AG04450 (cell line): ENCODE measurements around the gene SERPINB6.

- CAGE, long polyA plus RNA = no peak
- RRBS = no CpG with 5 or more reads among the region's 12 CpGs
These were observed 8.1 kb downstream of the SERPINB1 start for GRCh38 chr6:2833193-2834245.

GRCh38 chr6:2839111-2839887 is 2.4 kb downstream of the SERPINB1 start:
- CAGE, long polyA plus RNA = no peak
- RRBS = no CpG with 5 or more reads among the region's 8 CpGs

- CAGE, long polyA plus RNA = no peak
- RRBS = no CpG with 5 or more reads among the region's 14 CpGs
These were observed 1.5 kb downstream of the SERPINB1 start for GRCh38 chr6:2839888-2840922.

DNA sequence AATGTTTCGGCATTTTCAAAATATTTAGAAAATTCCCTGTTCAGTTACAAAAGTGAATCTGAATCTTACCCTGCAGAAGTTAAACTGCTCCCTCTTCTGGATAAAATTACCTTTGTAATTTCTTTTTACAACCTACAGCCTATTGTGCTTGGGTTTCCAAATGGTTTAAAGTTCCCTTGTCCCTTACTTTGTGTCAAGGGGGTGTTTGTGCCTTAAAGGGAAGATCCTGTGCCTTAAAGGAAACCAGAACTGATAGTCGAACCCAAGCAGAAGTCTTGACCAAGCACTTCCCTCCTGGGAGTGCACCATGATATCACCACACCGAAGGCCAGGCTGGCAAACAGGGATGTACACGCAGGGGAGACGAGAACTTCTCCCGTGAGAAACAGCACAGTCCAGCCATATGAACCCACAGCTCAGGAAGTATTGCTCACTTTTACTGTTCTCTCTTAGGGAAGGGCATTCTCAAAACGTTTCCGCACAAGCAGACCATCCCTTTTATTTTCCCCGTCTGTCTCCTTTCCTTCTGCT is 12.6 kb upstream of the SERPINB1 start:
- CAGE, long polyA plus RNA = no peak
- RRBS = no CpG with 5 or more reads among the region's 9 CpGs

- CAGE, long polyA plus RNA = no peak
- RRBS = no CpG with 5 or more reads among the region's 8 CpGs
These were observed 17.3 kb upstream of the SERPINB1 start for GRCh38 chr6:2858558-2859697.

GRCh38 chr6:2942673-2943244 is 28.6 kb downstream of the SERPINB6 start:
- CAGE, long polyA plus RNA = no peak
- RRBS = no CpG with 5 or more reads among the region's 10 CpGs

DNA sequence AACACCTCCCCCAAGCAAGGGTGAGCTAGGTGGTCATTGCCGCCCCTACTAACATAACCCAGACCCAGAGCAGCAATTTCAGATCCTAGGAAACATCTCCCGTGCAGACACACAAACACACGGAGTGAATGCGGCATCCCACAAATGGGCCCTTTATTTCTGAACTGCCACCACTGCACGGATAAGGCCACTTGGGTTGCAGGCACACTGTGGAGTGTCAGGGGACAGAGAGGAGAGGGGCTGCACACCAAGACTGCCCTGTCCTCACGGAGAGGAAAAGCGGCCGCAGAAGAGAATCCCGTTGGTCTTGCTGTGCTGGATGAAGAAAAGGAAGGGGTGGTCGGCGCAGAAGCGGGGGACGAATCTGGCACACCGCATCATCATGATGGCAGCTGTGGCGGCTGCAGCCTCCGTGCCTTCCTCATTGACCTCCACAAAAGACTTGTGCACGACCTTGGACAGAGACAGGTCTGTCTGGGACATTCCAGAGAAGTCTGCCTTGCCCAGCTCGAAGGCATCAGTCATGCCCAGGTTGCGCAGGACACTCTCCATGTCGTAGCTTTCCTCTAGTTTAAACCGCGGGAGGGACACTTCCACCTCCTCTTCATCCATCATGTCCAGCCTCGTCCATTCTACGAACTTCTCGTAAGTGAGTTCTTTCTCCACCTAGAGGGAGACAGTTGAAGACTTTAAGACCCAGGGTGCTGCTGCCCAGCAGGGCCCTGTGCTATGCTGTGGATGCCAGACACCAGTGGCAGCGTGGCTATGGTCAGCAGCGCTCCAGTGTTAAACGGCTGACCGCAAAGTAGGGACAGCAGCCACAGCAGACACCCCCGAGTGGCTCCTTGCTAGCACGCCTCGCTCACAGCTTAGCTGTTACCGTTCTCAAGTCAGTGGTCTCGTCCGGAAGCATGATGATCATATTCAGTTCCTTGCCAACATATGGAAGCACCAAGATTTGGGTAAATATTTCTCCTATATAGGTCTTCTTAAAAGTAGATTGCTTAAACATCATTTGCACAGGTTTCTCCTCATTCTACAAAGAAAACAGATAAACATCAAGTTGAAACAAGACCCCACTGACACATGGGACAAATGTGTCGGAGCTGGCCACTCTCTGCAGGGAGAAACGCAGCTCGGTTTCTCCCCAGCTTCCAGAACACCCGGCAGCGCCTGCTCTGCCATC is 22.9 kb downstream of the SERPINB6 start:
- CAGE, long polyA plus RNA = no peak
- RRBS = no CpG with 5 or more reads among the region's 40 CpGs

- CAGE, long polyA plus RNA = no peak
- RRBS = no CpG with 5 or more reads among the region's 8 CpGs
These were observed 8.2 kb downstream of the SERPINB6 start for GRCh38 chr6:2963027-2963654.

GRCh38 chr6:2968460-2969633 is 2.5 kb downstream of the SERPINB6 start:
- CAGE, long polyA plus RNA = no peak
- RRBS = no CpG with 5 or more reads among the region's 11 CpGs

DNA sequence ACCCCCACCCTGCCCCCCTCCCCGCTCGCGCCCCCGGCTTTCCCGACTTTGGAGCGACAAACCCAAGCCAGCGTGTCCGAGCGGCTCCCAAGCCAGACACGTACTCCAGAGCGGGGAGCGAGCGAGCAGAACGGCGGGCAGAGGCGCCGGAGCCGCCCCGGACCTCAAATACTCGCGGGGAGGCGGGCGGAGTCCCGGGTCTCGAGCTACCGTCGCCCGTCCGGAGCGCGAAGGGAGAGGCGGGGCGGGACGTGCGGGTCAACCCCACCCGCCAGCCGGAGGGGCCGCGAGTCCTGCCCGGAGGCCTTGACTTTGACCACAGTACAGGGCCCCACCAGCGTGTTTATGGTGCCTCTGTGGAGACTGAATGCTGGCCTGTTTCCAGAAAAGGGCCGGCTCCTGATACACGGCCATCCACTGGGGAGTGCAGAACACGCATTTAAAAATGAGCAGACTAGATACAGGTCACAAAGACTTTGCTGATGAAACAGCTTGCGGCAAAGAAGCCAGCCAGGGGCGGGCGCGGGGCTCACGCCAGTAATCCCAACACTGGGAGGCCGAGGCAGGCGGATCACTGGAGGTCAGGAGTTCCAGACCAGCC is at the start of gene SERPINB6:
Gene SERPINB6 (minus strand): TSS at position 139 of the 601 bp plus-strand sequence.
- CAGE, long polyA plus RNA = start-site peak on the minus strand centred at position 184 of the sequence, 91 bp wide, 237 and 204 reads in 2 replicates
- RRBS = 3% methylated on average over 23 of the region's 51 CpGs

- CAGE, long polyA plus RNA = no peak
- RRBS = no CpG with 5 or more reads among the region's 16 CpGs
These were observed 13.5 kb upstream of the SERPINB6 start for GRCh38 chr6:2984552-2985499.

DNA sequence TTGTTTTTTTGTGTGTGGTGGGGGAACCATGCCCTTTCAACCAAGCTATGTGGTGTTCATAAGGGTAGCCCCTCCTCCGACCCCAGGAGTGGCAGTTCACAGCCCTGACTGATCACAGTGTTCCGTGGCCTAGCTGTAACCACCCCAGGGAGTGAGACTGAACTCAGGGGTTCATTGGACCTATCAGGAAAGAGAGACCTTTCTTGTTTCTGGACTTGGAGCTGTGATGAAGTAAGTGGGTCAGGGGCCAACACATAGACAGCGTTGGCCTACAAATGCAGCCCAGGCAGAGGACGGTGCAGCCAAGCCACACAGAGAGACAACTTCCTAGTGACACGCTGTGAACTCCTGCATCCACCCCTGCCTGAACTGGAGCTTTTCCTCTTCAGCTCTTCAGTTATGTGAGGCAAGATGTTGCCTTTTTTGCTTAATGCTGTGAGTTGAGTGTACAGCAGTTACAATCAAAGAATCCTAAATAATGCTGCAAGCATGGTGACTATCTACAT is 26.1 kb downstream of the NQO2 start:
- CAGE, long polyA plus RNA = no peak
- RRBS = no CpG with 5 or more reads among the region's 5 CpGs

DNA sequence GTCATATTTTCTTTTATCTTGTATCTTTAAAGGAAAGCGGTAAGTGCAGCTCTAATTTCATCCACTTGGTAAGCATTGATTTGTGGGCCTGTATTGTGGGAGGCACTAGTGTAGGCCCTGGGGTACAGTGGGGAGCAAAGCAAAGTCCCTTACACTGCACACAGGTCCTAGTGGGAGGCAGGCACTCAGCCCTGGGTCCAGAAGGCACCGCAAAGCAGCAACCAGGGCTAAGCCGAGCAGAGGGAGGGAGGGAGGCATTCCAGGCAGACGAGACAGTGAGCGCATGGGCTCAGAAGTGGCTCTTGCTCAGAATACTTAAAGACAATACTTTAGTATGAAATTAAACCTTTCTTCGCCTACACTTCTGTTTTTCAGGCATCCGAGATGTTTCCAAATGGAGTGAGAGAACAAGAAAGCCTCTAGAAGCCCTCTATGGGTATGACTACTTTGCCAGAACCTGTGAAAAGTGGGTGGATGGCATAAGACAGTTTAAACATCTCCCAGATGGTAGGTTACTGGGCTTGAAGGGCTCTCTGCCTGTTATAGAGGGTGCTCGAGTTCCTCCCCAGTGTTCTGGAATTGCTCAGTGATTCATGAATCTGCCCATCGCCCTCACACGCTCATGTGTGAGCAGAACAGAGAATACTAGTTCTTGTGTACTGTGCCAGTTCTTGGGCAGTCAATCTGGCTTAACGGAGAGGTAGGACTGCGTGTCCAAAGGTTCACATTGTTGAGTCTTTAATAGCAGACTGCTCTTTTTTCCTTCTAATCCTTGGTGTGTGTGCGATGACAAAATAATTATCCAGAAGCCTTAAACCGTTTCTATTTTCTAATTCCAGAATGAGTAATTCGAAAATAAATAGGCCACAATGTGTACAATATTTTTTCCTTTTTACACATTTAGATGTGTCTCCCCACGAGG is 18.7 kb downstream of the BPHL start:
- CAGE, long polyA plus RNA = no peak
- RRBS = no CpG with 5 or more reads among the region's 16 CpGs

GRCh38 chr6:3232048-3232648 is 4.7 kb upstream of the TUBB2B start:
- CAGE, long polyA plus RNA = no peak
- RRBS = no CpG with 5 or more reads among the region's 18 CpGs

- CAGE, long polyA plus RNA = no peak
- RRBS = no CpG with 5 or more reads among the region's 20 CpGs
These were observed 59.2 kb downstream of the PSMG4 start for GRCh38 chr6:3317786-3318561.

- CAGE, long polyA plus RNA = no peak
- RRBS = 81% methylated on average over 4 of the region's 28 CpGs
These were observed 70.8 kb downstream of the PSMG4 start for GRCh38 chr6:3329460-3330126.

- CAGE, long polyA plus RNA = no peak
- RRBS = no CpG with 5 or more reads among the region's 6 CpGs
These were observed 61.0 kb downstream of the SLC22A23 start for GRCh38 chr6:3395855-3396283.

DNA sequence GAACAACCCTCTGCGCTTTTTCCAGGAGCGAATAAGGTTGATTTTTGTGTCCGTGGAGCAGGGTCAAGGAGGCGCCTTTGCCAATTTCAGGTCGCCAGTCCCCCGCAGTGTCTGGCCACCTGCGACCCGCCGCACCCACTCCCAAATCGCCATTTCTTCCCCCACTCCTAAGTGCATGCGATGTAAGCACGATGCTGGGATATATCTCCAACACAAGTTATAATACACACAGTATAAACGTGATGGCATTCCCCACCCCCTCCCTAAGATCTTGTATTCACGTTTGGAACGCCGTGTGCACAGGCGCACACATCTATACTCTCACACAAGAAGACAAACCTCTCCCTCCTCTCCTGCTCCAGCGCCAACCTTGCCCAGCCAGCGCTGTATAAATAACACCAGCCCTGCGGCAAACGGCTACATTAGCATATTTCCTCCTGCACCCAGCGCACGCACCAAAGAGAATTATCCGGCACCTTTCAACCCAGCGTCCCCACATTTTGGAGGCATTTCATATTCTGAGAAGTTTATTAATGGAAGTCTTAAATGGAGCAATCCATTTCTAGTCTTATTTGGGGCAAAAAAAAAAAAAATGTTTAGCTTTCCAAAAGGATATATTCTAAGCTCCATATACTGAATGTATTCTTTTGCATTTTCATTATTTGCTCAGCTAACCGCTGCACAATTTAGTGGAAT is 879 bp upstream of the SLC22A23 start:
- CAGE, long polyA plus RNA = no peak
- RRBS = no CpG with 5 or more reads among the region's 26 CpGs

GRCh38 chr6:3719766-3720428 is 31.6 kb downstream of the PXDC1 start:
- CAGE, long polyA plus RNA = no peak
- RRBS = no CpG with 5 or more reads among the region's 17 CpGs

- CAGE, long polyA plus RNA = no peak
- RRBS = no CpG with 5 or more reads among the region's 9 CpGs
These were observed 984 bp upstream of the PXDC1 start for GRCh38 chr6:3752605-3752789.